Mammary epithelial cell (primary cell): ENCODE results near the genes MARCHF7, PLA2R1, GCG and FAP.

DNA sequence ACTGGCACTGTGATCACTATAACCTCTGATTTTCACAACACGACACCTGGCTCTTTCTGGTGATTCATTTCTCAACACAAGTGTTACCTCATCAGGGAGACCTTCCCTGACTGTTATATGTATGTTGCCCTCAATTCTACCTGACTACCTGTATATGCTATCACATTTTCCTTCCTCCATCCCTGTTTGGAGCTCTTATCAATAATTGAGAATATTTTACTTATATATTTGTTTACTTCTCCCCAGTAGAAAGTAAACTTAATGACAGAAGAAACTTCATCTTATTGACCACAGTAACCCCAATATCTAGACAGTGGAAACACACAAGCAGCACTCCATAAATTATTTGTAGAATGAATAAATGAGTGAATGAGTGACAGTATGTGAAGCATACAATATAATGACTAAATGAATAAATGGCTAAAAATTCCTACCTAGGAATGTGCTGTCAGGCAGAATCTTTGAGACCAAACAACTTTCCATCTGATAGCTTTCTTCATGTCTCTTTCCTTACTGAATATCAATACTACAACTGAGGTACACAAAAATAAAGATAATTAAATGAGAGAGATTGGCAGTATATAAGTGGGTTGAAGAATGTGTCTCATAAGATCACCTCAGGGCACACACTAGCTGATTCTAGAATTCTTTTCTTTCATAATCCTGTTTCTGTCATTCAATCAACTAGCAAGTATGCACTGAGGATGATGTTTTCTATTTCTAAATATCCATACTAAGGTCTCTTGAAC, 76.3 kb downstream of the BAZ2B start:
- CAGE, long polyA plus RNA = no peak
- RRBS = no CpG with 5 or more reads among the region's 1 CpG

GRCh38 chr2:159615173-159616251, 836 bp downstream of the BAZ2B start:
- CAGE, long polyA plus RNA = no peak
- RRBS = 1% methylated on average over 31 of the region's 72 CpGs

DNA sequence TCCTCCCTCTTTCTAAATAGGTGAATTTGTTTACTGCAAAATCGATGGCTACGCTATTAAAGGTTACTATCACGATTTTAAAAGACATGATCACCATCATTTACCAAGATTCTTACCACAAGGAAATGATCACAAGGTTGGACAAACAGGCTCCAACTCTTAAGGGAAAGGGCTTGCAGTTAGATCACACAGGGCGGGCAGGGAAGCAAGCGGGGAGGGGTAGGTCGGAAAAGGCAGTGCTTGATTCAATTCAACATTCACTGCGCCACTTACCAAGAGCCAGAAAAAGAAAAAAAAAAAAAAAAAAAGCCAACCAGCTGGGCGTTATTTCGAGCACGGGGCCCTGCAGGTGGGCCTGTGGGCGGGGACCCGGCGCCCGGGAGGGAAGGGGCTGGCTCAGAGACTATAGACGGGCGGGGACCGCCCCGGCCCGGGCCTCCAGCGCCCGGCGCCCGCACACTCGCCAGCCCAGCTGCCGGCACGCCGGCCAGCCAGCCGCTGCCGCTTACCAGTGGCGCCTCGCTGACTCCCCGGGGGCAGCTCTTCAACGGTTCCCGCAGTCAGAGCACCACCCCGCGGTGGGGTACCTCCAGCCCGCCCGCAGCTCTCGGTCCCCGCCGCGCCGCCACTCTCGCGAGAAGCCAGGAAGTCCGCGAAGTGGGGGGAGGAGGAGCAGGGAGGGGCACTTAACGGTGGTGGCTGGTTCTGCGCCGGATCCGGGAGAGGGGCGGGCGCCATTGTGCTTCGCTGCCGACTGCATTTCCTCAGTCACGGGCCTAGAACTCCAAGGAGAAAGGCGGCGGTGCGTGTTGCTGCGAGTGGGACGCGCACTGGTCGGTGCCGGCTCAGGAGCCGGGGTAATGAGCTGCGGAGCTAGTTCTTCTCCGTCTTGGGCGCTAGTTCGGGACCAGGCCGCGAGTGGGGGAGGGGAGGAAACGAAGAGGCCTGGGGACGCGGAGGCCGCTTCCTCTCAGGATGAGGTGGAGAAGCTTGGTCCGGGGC, at the start of gene MARCHF7:
TSS of gene MARCHF7 (plus strand) at position 702 of the 1,002 bp plus-strand sequence.
- CAGE, long polyA plus RNA = no peak
- RRBS = under 1% methylated on average over 11 of the region's 76 CpGs

DNA sequence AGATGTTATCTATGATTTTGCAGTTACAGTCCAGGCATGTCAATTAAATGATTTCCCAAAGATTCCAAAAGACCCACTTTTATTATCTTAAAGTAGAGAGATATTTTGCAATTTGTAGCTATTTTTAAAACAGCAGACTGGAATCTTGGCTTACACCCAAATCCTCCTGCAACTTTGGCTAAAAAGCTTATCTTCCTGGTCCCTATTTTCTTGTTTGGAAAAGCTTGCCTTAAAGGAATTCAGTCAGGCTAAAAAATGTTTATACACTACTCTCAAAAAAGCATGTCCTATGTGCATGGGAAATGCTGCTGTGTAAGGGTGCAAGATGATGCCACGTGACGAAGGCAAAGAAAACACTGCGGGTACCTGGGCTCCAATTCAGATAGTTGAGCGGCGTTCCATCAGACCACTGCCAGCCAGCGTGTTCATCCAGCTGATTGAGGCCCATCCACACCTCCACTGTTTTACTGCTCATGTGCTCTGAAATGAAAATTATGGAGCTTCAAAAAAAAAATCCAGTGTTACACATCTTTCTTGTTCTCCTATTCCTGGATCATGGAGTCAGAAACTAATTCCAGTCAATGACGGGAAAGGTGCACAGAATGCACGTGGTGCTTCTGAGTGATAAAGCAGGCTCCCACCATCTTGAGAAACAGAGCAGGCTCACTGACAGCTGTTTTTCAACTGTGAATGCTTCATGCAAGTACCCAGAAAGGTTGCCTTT, 33.8 kb downstream of the PLA2R1 start:
- CAGE, long polyA plus RNA = no peak
- RRBS = no CpG with 5 or more reads among the region's 8 CpGs

DNA sequence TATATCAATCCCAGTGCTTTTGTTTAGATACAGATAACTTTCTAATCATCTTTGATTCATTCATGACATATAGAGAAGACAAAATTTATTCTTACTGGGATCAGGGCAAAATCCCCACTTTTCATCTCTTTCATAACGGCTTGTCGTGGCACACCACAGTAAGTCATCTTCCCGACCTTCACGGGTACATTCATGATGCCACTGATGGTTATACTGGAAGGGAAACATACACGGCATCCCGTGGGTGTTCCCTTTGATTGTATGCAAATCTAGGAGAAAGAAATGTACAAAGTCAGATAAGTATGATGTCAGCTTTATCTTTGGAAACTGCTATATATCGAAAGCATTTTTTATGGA, 20.5 kb downstream of the PLA2R1 start:
- CAGE, long polyA plus RNA = no peak
- RRBS = no CpG with 5 or more reads among the region's 7 CpGs

DNA sequence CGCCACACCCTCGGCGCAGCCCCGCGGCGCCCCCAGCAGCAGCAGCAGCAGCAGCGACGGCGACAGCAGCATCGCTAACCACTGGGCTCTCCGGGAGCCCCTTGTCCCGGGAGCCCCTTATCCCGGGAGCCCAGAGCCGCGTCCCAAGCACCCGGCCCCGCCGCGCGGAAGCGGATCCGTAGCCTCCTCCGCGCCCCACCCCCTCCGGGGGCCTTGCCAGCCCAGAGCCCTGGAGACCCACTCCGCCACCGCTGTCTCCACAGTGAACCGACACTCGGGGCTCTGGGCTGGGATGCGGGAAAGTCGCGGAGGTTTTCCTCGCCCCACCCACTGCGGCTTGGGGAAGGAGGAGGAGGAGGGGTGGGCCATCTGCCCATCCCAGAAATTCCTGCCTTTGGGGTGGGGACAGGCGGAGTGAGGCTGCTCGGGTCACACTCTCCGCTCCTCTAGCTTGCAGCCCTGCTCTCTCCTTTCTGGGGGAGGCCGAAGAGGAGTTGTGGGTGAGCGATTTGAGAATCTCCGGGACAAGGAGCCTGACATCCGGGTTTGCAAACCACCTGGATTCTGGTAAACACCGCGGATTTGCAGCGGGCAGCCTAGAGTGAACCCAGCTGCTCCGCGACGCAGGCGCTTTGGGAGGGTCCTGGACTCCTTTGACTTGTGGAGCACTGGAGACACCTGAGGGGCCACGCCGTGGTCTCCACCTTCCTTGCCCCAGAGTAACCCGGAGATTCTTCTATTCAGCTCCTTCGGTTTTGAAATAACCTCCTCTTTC, at the start of gene PLA2R1:
TSS of gene PLA2R1 (minus strand) at position 284 of the 775 bp plus-strand sequence.
- CAGE, long polyA plus RNA = no peak
- RRBS = 3% methylated on average over 9 of the region's 52 CpGs

GRCh38 chr2:160155030-160155314, 45.1 kb downstream of the ITGB6 start:
- CAGE, long polyA plus RNA = no peak
- RRBS = no CpG with 5 or more reads among the region's 2 CpGs

GRCh38 chr2:160180961-160181794, 18.9 kb downstream of the ITGB6 start:
- CAGE, long polyA plus RNA = no peak
- RRBS = no CpG with 5 or more reads among the region's 17 CpGs

DNA sequence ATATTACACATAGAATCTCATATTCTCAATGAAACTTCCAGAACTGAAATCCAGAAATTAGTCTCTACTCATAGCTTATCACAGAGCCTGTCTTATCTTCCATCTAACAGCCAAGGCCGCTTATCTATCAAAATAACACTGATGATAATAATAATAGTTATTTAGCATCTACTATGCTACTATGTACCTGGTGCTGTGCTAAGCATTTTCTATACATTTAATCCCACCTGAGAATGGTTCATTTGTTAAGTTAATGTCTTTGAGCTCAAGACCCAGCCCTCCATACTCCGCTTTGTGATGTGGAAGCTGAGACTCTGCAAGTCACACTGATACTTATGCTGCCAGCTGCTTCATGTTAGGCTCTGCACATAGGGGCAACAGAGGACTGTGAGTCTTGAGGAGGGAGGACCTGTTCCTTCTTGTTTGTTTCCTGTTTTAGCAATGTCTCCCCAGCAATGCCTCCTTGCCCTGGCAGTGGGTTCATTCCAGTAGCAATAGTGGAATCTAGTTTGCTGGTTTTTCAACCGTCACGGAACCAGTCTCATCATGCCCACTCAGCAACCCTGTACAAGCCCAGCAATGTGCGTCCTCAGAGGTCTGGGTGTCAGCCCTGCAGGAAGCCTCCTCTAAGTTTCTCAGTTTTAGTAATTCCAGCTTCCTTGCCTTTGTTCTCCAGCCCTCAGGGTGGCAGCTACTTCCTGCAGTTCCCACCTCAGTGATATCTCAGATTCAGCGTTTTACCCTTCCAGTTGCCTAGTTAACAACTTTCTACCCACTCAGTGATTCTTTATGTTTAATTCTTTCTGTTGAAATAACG, 20.4 kb upstream of the ITGB6 start:
- CAGE, long polyA plus RNA = no peak
- RRBS = no CpG with 5 or more reads among the region's 7 CpGs

DNA sequence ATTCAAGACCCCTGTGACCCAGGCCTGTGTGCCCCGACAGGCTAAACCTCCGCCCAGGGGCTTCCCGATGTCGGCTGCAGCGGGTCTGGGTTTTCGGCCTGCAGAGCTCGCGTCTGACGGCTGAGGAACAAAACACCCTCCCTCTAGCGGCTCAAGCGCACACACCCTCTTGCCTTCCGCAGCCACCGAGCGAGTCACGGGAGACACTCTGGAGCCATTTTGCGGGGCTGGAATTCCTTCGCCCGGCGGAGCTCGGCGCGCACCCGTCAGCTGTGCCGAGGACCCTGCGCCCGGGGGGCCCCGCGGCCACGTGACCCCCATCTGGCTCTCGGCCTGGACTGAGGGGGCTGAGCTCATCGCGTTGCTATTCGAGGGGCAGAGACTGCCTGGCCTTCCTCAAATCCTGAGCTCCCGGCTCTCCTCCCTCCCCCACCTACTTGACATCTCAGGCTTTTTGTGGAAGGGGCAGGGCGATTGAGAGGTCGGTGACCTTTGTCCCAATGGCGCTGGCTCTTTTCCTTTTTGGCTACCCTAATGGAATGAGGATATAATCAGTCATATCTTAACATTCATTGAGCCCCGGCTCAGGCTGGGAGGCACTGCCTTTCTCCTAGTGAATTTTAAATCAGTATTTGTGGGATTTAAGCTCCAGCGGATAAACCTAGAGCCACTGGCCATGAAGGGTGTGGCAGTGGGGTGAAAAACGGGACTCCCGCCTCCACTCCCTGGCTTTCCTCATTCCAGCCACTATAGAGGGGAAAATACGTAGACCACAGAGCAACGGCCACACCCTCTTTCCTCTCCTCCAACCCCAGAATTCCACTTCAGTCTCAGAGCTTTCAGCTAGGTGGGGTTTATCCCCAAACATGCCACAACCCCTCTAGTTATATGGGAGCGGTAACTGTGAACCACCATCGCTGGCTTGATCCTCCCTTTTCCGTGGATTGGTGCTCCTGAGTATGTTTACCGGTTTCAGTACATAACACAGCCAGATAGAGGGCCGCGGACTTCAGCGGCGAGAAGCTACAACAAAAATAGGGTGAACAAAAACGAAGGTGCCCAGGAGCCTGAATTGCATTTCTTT, 70.3 kb upstream of the ITGB6 start:
- CAGE, long polyA plus RNA = no peak
- RRBS = 7% methylated on average over 9 of the region's 52 CpGs

DNA sequence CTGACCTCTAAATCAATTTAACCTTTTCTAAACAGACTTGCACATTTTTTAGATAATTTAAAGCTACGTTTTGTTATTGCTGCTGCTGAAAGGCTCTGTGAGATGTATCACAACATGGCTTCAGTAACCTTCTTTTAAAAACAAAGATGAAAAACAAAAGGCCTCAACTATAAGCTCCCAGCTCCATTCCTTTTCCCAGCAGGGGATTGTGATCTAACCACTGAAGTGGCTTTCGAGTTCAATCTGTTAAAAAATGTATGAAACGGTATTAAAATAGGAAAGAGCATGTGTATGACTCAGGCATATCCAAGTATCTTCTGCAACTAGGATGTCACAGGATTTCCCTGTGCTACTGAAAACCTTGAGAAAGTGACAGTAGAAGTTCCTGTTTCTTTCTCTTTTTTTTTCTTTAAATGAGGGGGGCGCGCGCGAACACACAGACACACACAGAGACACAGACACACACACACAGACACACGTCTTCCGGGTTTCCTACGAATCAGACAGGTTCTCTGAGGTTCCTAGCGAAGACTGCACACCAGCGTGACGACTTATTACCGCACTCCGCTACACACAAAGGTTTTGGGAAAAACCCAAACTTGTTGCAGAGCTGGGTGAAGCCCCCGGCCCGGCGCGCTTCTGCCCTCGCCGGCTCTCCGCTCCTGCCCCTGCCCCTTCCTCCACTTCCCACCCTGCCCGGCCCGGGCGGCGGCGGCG, 86.9 kb downstream of the RBMS1 start:
- CAGE, long polyA plus RNA = no peak
- RRBS = 3% methylated on average over 6 of the region's 28 CpGs

GRCh38 chr2:160491028-160491423, 2.6 kb downstream of the RBMS1 start:
- CAGE, long polyA plus RNA = no peak
- RRBS = no CpG with 5 or more reads among the region's 4 CpGs

- CAGE, long polyA plus RNA = no peak
- RRBS = no CpG with 5 or more reads among the region's 6 CpGs
Observed at GRCh38 chr2:160652095-160652565, 158.5 kb upstream of the RBMS1 start.

GRCh38 chr2:160994222-160994721, 166.0 kb upstream of the TANK start:
- CAGE, long polyA plus RNA = no peak
- RRBS = no CpG with 5 or more reads among the region's 6 CpGs

DNA sequence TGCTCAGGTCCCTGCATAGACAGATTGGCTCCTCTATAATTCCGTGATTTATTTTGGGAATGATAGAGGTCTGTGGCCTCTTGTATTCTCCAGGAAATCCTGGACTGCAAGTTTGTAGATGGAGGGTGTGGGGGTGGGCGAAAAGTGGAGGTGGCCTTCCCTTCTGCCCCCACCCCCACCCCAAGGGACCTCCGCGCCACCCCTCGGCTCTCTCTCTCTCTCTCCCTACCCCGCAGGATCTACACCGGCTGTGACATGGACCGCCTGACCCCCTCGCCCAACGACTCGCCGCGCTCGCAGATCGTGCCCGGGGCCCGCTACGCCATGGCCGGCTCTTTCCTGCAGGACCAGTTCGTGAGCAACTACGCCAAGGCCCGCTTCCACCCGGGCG, 7.0 kb downstream of the TBR1 start:
- CAGE, long polyA plus RNA = no peak
- RRBS = 56% methylated on average over 15 of the region's 24 CpGs

GRCh38 chr2:162152042-162152367, at the start of gene GCG:
TSS of gene GCG (minus strand) at chr2:162152247.
- CAGE, long polyA plus RNA = no peak
- RRBS = no CpG with 5 or more reads among the region's 3 CpGs

- CAGE, long polyA plus RNA = no peak
- RRBS = no CpG with 5 or more reads among the region's 8 CpGs
Observed at GRCh38 chr2:162243089-162243858, at the start of gene FAP. TSS of gene FAP (minus strand) at chr2:162243445.

- CAGE, long polyA plus RNA = no peak
- RRBS = no CpG with 5 or more reads among the region's 5 CpGs
Observed at GRCh38 chr2:162328849-162329250, 10.4 kb upstream of the IFIH1 start.

- CAGE, long polyA plus RNA = no peak
- RRBS = no CpG with 5 or more reads among the region's 12 CpGs
Observed at GRCh38 chr2:162379689-162380582, 36.0 kb downstream of the GCA start.

DNA sequence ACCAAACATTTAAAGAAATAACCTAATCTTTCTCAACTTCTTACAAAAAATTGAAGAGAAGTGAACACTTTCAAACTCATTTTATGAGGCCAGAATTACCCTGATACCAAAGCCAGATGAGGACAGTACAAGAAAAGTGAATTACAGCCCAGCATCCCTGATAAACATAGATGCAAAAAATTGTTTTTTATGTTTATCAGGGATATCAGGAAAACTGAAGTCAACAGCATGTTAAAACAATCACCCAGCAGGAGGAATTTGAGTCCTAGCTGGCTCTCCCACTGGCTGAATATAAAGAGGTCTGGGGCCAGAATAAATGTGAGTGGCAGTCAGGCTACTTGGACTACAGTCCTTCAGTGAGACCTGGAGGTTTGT, 105.4 kb upstream of the KCNH7 start:
- CAGE, long polyA plus RNA = no peak